ENCODE results near the genes ZNF772, ZNF837 and ZNF324.

DNA sequence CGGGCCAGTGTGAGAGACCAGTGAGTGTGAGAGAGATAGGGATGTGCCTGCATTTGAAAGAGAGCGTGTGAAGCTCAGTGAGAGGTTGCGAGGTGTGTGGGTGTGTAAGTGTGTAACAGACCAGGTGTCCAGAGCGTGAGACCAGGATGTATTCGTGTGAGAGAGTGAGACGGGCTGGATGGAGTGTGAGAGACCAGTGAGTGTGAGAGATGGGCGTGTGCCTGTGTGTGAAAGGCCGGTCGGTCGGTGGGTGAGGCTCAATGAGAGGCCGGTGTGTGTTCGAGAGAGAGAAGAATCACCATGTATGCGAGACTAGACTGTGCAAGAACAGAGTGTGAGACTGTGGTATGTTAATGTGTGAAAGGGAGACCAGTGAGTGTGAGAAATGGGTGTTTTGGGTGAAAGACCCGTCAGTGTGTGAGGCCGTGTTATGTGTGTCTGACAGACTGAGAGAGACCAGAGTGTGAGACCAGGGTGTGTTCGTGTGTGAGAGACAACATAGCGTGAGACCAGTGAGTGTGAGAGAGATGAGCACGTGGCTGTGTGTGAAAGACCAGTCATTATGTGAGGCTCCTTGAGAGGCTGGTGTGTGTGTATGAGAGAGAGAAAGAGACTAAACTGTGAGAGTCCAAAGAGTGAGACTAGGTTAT is 779 bp downstream of the ZNF471 start:
- PRO-cap, 3 experiments = no peak in any of the 3 experiments
- RAMPAGE, long total RNA, 2 experiments = start-site peak on the plus strand in 1 of 2 experiments, centred at positions 73 to 294 of the sequence, 20 to 27 reads per replicate
- RRBS = no CpG with 5 or more reads among the region's 18 CpGs

- PRO-cap, 3 experiments = peak in 3 of 3 experiments; most common plus-strand start chr19:56795562 (in 2); most common minus-strand start chr19:56795520 (in 3)
- RAMPAGE, long total RNA, 2 experiments = start-site peak on the minus strand in 1 of 2 experiments, at chr19:56795483-56795530 at its widest, 398 reads per replicate
- RRBS = no CpG with 5 or more reads among the region's 31 CpGs
Measured at GRCh38 chr19:56795363-56795718, 45.2 kb downstream of the PEG3 start.

DNA sequence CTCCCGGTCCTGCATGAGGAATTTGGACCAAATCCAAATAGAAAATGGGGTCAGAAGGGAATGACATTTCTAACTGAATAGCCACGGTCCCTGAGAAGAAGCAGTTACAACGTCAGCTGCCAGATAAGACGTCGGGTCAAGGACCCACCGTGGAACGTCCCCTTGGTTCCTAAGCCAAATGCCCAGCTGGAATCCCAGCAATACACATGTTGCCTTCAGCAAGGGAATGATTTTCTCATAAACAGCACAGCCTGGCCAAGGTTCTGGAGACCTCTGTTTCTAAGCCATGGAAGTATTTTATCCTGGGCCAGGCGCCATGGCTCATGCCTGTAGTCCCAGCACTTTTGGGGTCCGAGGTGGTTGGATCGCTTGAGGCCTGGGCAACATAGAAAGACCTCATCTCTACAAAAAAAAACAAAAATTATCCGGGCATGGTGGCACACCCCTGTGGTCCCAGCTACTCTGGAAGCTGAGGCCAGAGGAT is 109.2 kb upstream of the PEG3 start:
- PRO-cap, 3 experiments = no peak in any of the 3 experiments
- RAMPAGE, long total RNA, 2 experiments = no peak in any of the 2 experiments
- RRBS = no CpG with 5 or more reads among the region's 11 CpGs

GRCh38 chr19:56969522-56970226 is 129.1 kb upstream of the PEG3 start:
- PRO-cap, 3 experiments = peak in 2 of 3 experiments; most common plus-strand start chr19:56970084 (in 2)
- RAMPAGE, long total RNA, 2 experiments = no peak in any of the 2 experiments
- RRBS = no CpG with 5 or more reads among the region's 7 CpGs

DNA sequence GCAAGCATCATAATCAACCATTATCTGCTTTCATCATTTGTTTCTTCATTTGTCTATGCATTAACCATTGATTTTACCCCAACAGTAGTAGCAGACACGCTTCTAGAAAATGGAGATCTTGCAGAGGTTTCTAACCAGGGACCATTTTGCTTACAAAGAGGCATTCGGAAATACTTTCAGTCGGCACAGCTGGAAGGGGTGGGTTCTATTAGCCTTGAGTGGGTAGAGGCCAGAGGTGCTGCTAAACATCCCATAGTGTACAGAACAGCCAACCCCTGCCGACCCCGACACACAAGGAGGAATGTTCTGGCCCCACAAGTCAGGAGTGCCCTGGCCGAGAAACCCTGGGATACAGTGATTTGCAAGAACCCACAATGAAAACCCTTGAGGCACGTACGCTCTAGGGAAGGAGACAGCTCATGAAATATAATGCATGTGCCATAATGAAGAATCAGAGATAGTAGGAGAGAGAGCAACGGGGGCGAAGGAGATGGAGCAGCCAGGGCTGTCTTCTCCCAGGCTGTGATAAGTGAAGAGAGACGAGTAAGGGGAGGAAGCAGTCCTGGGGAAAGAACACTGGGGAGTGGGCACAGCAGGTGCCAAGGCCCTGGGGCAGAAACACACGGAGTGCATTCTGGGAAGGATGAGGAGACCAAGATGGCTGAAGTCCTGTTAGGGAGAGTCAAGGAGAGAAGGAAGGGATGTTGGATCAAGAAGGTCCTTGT is 133.7 kb upstream of the PEG3 start:
- PRO-cap, 3 experiments = peak in 1 of 3 experiments; most common plus-strand start position 454 of the sequence (in 1)
- RAMPAGE, long total RNA, 2 experiments = start-site peak on the plus strand in 1 of 2 experiments, centred at position 73 of the sequence, 10 reads per replicate
- RRBS = no CpG with 5 or more reads among the region's 12 CpGs

DNA sequence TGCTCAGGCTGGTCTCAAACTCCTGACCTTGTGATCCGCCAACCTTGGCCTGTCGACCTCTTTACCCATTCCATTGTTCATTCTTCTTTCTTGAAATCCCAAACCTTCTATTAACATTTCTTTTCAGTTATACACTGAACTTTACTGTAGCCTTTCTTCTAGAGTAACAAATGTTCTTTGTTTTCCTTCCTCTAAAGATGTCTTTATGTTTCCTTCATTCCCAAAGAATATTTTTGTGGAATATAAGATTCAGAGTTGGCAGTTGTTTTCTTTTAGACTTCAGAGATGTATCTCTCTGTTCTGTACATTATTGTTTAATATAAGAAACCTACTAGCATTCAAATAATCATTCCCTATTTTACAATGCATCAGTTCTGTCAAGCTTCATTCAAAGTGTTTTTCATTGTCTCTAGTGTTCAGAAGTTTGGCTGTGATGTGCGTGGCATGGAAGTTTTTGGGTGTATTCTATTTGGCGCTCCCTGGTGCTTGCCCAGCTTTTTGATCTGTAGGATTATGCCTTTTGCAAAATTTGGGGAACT is 12.8 kb upstream of the AURKC start:
- PRO-cap, 3 experiments = no peak in any of the 3 experiments
- RAMPAGE, long total RNA, 2 experiments = no peak in any of the 2 experiments
- RRBS = no CpG with 5 or more reads among the region's 4 CpGs

DNA sequence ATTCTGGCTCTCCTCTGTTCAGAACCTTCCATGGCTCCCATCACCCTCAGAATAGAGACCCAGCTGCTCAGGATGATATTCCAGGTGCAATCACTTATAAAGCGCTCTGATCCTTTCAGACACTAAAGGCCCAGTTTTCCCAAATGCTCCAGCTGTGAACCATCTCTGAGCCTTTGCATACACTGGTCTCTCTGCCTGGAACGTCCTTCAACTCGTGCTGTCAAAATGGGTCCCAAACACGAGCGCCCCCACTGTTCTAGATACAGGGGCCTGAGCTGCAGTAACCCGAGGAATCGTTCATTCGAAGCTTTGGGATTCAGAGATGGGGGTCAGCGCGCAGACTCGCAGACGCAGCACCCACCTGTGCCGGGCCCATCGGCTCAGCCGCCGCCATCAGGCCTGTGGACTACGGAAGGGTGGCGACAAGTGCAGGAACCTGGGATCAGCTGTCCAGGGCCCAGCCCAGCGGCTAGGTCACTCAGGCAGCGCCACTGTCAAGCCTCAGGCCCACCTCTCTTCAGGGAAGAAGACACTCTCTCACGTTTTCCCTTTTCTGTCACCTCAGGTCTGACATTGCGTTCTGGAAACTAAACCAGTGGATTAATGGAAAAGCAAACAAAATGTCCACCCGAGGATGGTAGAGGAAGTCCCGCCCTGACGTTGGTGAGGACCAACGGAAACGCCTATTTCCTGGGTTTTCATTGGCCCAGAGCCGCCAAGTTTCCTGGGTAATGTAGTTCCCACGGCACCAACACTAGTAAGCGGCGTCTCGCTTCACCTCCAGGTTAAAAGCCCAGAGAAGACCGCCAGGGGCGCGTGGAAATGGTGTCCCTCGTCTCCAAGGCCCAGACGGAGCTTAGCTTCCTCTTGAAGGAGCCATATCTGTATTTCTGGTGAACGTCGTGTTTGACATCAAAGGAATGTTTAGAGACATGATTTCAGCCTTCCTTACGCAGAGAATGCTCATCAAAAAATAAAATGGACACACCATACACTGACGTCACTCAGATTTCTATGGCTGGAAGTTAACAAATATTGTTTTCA is at the start of gene ZNF772:
Gene ZNF772, minus strand, starts transcription at position 651 of the 1,044 bp plus-strand sequence.
- PRO-cap, 3 experiments = peak in 3 of 3 experiments; most common plus-strand start position 736 of the sequence (in 2); most common minus-strand start position 651 of the sequence (in 2)
- RAMPAGE, long total RNA, 2 experiments = start-site peak on the minus strand in 2 of 2 experiments, centred at positions 610 to 614 of the sequence, 53 to 193 reads per replicate
- RRBS = no CpG with 5 or more reads among the region's 41 CpGs

DNA sequence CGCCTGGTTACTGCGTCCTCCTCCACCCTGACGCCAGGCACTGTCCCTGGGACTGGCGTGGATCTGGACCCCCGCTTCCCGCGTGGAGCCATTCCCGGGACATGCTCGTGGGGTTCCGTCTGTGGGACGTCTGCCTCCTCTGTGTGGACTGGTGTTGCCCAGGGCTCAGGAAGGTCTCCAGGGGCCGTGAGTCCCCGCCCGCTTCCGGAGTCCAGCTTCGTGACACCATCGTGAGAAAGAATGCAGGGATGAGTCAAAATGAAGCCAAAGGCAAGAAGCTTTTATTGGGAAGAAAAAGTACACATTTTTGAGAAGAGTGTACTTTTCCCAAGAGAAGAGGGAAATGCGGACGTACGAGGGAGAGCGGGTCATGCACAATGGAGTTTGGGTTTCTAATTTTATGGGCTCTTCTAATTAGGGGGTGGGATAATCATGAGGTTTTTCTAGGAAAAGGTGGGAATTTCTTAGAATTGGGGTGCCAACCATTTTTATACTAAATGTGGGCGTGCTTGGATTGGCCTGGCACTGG is 615 bp upstream of the ZNF550 start:
- PRO-cap, 3 experiments = peak in 1 of 3 experiments; most common minus-strand start position 128 of the sequence (in 1)
- RAMPAGE, long total RNA, 2 experiments = no peak in any of the 2 experiments
- RRBS = 6% methylated on average over 8 of the region's 22 CpGs

DNA sequence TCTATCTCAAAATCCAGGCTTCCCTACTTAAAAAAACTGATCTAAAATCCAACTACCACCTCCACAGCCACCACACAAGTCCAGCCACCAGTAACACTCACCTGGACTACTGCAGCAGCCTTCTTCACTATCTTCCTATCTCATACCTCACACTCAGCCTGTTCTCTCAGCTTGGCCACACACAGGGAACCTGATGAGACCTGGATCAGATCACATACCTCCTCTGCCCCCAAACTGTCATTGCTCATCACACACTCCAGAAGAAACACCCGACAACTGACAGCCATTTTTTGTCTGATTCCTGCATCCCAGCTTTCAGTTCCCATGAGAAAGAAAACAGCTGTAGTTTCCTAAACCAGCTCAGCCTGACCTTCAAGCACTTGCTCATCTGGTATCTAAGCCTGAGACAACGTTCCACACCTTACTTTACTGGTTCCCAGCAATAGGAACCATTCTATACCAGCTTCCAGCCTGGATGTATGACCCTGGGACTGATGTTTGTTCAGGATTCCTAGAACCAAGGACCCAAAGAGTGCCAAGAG is 1.2 kb downstream of the ZNF416 start:
- PRO-cap, 3 experiments = no peak in any of the 3 experiments
- RAMPAGE, long total RNA, 2 experiments = no peak in any of the 2 experiments
- RRBS = no CpG with 5 or more reads among the region's 2 CpGs

DNA sequence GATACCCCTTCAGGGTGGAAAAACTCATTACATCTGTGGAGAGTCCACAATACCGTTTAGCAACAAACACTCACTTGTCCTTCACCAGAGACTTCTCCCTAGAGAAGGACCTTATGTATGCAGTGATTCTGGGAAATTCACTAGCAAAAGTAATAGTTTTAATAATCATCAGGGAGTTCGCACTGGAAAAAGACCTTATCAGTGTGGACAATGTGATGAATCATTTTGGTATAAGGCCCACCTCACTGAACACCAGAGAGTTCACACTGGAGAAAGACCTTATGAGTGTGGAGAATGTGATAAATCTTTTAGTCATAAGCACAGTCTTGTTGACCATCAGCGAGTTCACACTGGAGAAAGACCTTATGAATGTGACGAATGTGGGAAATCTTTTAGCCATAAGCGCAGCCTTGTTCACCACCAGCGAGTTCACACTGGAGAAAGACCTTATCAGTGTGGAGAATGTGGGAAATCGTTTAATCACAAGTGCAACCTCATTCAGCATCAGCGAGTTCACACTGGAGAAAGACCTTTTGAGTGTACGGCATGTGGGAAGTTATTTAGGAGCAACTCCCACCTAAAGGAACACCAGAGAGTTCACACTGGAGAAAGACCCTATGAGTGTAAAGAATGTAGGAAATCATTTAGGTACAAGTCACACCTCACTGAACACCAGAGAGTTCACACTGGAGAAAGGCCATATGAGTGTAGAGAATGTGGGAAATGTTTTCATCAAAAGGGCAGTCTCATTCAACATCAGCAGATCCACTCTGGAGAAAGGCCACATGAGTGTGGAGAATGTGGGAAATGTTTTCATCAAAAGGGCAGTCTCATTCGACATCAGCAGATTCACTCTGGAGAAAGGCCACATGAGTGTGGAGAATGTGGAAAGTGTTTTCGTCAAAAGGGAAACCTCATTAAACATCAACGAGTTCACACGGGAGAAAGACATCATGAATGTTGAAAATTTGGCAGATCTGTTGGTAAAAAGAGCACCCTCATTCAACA is 7.4 kb downstream of the ZNF776 start:
- PRO-cap, 3 experiments = no peak in any of the 3 experiments
- RAMPAGE, long total RNA, 2 experiments = no peak in any of the 2 experiments
- RRBS = no CpG with 5 or more reads among the region's 13 CpGs

GRCh38 chr19:57812685-57813484 is 1.8 kb downstream of the ZNF552 start:
- PRO-cap, 3 experiments = no peak in any of the 3 experiments
- RAMPAGE, long total RNA, 2 experiments = no peak in any of the 2 experiments
- RRBS = no CpG with 5 or more reads among the region's 8 CpGs

GRCh38 chr19:57817927-57818376 is 3.2 kb upstream of the ZNF552 start:
- PRO-cap, 3 experiments = peak in 1 of 3 experiments; most common plus-strand start chr19:57818224 (in 1)
- RAMPAGE, long total RNA, 2 experiments = no peak in any of the 2 experiments
- RRBS = no CpG with 5 or more reads among the region's 17 CpGs

DNA sequence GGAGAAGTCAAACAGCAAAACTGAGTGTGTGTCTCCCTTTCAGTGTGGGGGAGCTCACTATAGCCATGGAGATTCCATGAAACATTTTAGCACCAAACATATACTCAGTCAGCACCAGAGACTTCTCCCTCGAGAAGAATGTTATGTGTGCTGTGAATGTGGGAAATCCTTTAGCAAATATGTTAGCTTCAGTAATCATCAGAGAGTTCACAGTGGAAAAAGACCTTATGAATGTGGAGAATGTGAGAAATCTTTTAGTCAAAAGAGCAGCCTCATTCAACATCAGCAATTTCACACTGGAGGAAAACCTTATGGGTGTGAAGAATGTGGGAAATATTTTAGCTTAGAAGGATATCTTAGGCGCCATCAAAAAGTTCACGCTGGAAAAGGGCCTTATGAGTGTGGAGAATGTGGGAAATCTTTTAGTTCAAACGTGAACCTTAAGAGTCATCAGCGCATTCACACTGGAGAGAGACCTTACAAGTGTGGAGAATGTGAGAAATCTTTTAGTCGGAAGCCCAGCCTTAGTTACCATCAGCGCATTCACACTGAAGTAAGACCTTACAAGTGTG is 8.3 kb upstream of the ZNF587 start:
- PRO-cap, 3 experiments = no peak in any of the 3 experiments
- RAMPAGE, long total RNA, 2 experiments = no peak in any of the 2 experiments
- RRBS = no CpG with 5 or more reads among the region's 7 CpGs

DNA sequence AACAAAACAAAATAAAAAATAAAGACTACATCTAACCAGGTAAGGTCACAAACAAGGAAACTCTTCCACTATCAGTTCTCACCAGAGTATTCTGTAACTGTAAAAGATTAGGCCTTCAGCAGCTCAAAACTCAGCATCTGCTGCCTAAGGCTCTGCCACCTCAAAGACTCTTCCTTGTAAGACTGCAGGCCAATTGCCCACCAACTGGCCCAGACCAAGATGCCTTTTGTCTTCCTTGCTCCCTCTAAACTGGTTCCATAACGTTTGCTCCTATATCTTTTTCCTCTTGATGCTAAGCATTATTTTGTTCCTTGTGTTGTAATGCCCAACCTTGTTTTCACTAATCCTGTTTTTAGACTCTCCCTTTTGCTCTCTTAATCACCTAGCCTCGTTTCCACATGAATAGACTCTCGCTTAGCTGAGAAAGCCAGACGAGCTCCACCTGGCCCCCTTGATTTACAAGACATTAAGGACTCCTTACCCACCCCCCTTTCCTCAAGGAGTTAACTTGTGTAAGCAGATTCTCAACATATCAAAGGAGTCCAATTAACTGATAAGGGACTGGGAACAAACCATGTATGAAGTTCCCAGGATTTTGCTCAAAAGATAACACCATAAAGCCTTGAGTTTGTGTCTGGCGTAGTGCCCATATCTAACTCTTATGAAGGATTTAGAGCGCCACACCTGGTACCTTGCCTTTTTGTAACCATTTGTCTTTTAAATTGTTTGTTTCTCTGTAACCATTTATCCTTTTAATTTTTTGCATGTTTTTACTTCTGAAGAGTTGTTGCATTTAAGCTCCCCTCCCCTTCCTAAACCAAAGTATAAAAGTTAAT is 1.4 kb downstream of the ZNF814 start:
- PRO-cap, 3 experiments = no peak in any of the 3 experiments
- RAMPAGE, long total RNA, 2 experiments = no peak in any of the 2 experiments
- RRBS = no CpG with 5 or more reads among the region's 6 CpGs

DNA sequence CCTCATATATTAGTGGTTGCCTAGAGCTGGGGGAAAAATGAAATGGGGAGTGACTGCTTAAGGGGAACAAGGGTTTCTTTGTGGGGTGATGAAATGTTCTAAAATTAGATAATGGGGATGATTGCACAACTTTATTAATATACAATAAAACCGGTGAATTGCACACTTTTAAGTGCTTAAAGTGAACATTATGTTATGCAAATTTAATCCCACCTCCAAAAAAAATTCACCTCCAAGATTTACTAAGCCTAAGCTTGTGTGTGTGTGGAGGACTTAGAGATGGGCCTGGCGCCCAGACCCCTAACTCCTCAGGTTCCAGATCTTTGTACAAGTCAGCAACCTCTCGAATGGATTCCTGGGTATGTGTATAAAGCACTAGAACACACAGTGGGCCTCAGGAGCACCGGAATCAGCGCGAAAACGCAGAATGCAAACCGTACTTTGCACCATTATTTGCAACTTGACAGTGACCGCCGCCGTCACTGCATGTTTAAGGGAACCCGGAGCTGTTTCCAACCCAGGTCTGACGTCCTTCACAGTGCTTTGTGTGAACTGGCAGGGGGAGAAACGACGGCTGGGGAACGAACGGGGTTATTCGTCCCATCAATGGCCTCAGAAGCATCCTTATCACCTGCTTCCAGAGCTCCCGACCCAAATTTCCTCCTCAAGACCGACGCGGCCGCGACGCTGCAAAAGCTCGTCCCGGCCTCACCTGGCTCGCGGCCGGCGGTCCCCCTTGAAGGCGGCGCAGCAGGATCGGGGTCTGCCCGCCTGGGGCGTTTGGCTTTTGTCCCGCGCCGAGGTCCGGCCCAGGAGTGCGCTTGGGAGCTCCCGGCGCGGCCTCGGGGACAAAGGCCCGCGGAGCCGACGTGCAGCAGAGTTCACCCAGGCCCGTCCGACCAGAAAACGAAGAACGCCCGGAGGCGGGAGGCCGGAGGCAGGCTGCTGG is 662 bp downstream of the ZNF606 start:
- PRO-cap, 3 experiments = peak in 2 of 3 experiments; most common plus-strand start position 538 of the sequence (in 2)
- RAMPAGE, long total RNA, 2 experiments = no peak in any of the 2 experiments
- RRBS = 2% methylated on average over 32 of the region's 56 CpGs

DNA sequence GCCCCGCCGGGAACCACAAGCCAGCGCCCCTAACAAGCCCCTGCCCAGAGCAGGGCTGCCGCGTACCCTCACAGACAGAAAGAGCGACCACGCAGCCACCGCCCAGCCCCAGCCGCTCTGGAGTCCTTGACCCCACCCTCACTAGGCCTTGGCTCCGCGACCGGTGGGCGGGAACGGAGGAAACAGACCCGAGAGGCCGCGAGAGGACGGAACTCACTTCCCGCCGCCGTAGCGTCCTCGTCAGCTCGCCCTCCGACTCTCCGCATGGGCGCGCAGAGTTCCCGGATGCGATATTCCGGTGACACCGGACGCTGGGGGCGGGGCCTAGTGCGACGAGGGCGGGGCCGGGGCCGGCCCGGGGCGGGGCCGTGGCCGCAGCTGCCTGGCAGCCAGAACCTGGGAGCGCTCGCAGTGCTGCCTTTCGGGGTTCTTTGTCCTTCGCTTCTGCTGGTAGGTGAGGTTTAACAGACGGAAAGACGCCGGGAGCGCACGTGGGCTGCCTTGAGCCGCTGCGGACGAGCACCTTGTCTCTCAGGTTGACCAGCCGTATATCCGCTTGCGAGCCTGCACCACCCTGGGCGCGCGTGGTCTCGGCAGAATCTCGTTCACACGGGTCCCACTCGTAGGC is 20.2 kb upstream of the ZSCAN18 start:
- PRO-cap, 3 experiments = peak in 3 of 3 experiments; most common plus-strand start position 385 of the sequence (in 3); most common minus-strand start position 266 of the sequence (in 2)
- RAMPAGE, long total RNA, 2 experiments = start-site peak on the minus strand in 2 of 2 experiments, centred at positions 256 to 259 of the sequence, 98 to 119 reads per replicate
- RRBS = 2% methylated on average over 21 of the region's 65 CpGs

DNA sequence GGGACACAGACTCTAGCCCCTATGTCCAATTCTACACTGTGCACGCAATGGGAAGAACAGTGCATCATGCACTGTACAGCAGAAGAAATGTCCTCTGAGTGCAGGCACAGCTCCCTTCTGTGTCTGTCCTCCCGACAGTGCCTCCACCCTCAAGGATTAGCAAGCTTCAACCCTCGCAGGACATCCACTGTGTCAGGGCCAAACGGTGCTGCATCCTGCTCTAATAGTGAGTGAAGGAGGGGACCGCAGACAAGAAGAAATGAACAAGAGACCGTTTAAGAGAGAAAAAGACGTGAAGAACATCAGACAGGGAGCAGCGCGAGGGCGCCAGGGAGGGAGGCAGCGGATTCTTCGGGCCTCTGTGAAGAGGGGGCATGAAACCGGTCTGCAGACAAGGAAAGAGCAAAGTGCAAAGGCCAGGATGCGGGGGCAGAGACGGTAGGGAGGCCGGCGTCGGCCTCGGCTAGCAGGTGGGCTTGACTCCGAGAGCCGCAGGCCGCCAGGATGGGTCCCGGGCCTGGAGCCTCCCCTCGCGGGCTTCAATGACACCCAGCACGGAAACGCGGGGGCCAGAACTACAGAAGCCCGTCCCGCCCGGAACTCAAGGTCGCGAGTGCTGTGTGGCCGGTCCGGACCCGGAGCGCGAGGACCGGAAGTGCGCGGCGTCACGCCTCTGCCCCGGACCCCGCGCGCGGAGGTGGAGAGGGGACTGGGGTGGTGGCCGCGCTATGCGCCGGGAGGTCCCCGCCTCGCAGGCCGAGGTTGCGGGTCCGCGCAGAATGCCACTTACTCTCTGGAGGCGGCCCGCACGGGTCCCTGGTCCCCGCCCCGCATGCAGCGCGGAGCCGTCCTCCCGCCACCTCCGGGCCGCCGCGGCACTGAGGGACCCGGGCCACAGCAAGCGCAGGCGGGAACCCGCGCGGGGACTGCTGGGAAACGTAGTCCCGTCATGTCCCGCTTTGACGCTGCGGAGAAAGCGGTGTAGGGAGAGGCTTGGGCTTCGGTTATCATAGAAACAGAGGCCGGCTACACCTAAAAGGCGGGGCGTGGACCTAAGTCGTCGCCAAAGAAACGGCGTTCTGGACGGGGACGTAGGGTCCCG is at the start of gene ZNF837:
Gene ZNF837, minus strand, starts transcription at position 880 of the 1,102 bp plus-strand sequence.
- PRO-cap, 3 experiments = peak in 3 of 3 experiments; most common plus-strand start position 681 of the sequence (in 3); most common minus-strand start position 880 of the sequence (in 3)
- RAMPAGE, long total RNA, 2 experiments = start-site peak on the minus strand in 1 of 2 experiments, centred at position 905 of the sequence, 18 reads per replicate
- RRBS = 1% methylated on average over 27 of the region's 94 CpGs

DNA sequence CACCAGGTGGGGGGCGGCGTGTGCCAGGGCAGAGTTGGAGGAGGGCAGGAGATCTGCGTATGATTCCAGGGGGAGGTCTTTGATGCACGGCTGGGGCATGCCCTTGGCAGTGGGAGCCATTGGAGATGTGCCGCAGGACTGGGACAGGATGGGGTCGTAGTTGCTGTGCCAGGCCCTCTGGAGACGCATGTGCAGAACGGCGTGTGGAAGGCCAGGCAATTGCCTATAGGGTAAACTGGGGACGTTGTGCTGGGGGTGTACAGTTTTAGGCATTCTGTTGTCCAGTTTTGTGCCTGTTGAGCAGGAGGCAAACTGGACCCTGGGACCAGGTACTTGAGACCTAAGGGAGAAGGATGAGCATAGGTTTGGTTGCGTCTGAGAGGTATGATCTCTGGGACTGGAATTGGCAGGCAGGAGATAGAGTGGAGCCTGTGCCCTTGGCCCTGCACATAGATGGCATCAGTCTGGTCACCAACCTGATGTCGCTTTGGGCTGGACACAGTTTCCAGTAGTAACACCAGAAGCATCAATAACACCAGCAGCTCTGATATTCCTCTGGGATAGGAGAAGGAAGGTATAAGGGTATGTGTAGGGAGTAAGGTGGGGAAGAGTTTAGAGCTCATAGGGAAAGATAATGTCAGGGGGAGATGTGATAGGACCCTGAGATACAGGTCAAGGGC is 892 bp downstream of the ZNF584 start:
- PRO-cap, 3 experiments = peak in 1 of 3 experiments; most common minus-strand start position 140 of the sequence (in 1)
- RAMPAGE, long total RNA, 2 experiments = no peak in any of the 2 experiments
- RRBS = no CpG with 5 or more reads among the region's 12 CpGs

DNA sequence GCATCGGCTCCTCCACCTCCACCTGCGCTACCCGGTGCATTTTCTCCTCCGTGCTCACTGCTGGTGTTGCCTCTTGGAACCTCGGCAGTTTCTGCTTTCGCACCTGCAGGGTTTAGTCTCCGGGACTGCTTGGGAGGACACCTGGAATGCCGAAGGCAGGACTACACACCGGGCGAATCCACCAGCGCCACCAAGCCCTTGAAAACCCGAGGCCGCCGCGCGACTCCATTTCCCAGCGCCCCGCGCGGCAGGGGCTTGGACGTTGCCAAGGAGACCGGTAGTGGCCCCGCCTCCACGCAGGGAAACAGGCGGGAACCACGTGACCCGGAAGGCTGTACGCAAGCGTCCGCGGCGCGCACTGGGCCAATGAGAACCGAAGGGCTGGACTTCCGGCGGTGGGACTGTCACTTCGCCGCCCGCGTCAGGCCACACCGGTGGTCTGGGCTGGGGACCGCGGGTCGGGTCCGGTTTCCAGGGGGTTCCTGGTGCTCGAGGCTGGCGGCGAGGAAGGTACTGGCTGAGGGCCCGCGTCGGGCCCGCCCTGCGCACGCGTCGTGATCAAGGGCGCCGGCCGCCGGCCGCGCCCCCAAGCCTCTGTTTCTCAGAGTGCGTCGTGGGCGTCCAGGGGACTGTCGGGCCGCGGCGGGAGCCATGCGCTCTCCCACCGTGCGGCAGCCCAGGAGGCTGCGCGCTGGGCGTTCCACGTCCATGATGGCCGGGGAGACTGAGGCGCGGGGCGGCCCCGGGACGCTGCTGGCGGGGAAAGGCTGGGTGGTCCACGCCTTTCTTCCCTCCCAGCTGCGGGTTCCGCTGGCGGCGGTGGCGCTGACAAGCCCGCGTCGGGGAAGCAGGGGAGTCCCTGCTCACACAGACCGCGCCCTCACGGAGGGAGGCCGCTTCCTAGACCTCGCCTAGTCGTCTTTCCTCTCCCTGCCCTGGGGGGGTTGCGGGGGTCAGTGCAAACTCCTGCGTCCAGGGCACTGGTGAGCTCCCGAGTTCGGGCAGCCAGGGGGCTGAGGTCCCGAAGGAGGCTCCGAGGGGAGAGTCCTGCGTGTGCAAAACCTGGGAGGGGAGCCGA is at the start of gene ZNF324:
Gene ZNF324, plus strand, starts transcription at position 407 of the 1,078 bp plus-strand sequence.
- PRO-cap, 3 experiments = peak in 3 of 3 experiments; most common plus-strand start position 429 of the sequence (in 2); most common minus-strand start position 242 of the sequence (in 2)
- RAMPAGE, long total RNA, 2 experiments = no peak in any of the 2 experiments
- RRBS = 1% methylated on average over 42 of the region's 106 CpGs

GRCh38 chr19:58472860-58473926 is 3.0 kb upstream of the ZNF446 start:
- PRO-cap, 3 experiments = no peak in any of the 3 experiments
- RAMPAGE, long total RNA, 2 experiments = no peak in any of the 2 experiments
- RRBS = no CpG with 5 or more reads among the region's 9 CpGs

Measured in testis (tissue), 5 donors.